Ileum (tissue), 1 donor: ENCODE measurements around the genes NPIPA1 and RRN3.

DNA sequence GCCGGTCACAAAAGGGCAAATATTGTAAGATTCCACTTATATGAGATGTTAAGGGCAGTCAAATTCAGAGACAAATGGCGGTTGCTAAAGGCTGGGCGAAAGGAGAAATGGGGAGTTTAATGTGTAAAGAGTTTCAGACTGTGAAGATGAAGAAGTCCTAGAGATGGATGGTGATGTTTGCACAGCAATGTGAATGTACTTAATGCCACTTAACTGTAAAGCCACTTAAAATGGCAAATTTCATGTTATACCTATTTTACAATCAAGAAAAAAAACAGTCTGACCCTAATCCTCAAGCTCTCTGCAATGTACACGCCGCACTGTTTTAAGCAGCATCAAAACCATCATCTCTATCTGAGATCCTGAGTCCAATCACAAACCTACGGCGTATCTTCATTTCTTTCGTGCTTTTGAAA lies 1.0 kb downstream of the PARN start:
- PRO-cap, result no peak

DNA sequence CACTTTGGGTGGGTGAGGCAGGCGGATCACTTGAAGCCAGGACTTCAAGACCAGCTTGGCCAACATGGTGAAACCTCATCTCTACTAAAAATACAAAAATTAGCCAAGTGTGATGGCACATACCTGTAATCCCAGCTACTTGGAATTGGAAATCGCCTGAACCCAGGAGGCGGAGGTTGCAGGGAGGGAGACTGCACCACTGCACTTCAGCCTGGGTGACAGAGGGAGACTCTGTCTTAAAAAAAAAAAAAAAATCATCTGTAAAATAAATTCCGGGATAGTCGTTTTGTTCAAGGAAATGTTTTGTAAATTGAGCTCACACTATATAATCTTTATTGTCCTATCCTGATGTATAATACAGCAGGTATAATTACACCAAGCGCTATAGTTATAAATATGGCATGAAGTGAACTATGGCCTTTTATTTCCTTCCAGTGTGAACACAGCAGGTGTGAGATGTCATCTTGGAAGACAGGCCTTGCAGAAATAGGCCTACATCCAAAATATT lies 25.5 kb downstream of the PLA2G10 start:
- PRO-cap, result no peak

- PRO-cap, result no peak
Observed at GRCh38 chr16:14937135-14937621, at the start of gene NPIPA1. TSS of gene NPIPA1 (plus strand) at chr16:14937443.

GRCh38 chr16:14976390-14976608 lies 1.5 kb downstream of the PDXDC1 start:
- PRO-cap, result no peak

- PRO-cap, result no peak
Observed at GRCh38 chr16:14988023-14988813, 13.4 kb downstream of the PDXDC1 start.

DNA sequence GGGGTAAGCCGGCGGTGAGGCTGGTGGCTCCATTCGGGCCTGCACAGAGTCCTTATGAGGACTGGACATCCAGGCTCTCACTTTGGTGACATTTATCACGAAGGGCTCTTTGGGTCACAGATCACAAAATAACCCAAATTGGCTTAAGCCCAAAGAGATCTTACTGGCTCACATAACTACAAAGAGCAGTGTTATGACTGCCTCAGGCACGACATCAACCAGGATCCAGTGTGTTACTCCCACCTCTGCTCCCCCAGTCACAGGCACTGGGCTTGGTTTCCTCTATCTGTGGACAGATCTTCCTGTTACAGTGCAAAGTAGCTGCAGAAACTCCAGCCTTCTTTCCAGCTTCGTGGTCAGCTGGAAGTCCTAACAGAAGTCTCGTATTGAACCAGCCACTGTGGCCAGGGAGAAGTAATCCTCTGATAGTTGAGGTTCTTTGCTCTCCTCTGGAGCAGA lies 39.6 kb downstream of the NTAN1 start:
- PRO-cap, result no peak

DNA sequence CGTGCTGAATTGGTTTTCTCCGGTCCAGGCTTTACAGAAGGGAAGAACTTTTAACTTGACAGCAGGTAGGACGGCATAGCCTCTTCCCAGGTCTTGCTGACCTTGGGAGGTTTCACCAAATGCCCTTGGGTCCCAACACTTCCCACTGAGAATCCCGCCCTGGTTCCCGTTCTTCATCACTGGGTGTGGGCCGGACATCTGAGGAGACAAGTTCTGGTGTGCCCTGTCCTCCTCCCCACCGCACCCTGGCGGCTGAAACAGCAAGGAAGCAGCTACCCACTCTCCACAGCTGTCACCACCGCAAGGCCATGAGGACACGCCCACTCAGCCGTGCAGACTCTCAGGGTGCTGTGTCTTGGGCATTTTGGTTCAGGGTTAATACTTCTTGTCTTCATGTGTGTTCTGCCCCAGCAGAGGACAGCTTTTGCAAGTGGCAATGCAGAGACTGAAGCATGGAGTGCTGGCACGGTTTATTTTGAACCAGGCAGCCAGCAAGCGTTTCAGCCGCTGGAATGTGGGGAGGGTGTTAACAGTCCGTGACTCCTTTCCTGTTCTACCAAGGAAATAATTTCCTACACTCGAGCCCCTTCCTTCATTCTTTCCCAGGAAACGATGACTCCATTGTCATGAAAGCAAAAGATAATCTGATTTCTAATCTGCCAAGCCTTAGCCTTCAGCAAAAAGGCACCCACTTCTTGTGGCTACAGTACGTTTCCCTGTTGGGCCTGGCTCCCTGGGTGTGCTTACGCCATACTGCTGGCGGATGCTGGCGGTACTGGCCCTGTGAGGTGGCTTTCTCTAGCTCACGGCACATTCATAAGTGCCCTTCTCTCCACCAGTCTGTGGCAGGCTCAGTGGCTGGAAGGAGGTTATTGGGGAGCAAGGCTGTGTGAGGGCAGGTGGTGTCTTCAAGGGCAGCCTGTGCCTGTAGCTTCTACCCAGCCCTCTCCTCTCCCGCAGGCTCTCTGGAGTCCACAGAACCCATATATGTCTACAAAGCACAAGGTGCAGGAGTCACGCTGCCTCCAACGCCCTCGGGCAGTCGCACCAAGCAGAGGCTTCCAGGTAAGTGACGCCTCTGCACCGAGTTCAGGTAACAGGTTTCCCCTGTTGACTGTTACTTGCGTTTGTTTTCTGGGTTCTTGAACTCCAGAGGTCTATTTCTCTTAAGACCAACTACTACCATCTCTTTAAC lies 21.0 kb downstream of the NTAN1 start:
- PRO-cap, result no peak

DNA sequence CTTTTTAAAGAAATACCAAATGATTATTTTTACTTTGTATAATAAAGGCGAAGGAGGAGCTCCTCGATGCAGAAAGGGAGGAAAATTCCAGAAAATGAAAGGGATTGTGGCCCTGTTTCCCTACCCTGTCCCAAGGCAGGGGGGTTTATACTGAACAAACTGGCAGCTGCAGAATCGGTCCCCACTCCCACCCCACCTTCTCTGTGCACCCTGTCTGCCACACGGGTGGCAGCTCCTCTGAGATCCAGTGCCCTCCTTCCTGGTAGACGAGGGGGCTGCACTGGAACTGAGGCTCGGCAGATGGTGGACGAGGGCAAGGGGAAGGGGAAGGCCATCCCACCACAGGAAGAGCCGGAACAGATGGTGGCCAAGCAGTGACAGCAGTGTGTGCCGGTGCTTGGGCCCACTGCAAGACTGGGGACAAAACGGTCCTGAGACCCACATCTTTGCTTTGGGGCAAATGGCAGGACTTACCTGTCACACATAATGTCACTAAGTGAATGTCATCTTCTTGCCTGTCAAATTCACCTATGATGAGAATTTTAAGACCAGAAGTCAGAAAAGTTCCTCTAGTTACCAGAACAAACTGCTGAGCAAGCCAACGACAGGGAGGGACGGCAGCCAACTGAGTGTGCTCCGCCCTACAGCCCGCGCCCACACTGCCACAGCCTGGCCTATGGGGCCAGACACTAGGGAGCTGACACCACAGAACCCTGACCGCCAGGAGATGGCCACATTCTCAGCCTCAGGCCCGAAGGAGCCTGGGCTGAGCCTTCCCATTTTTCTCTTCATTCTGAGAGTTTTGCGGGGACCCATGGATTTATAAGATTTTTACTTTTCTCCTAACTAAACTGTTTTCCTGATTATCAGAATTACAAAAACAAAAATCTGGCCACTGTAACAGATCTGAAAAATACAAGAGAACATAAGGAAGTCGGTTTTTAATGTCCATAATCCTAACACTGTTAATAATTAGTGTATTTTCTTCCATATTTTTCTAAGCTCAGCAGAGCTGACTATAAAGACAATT lies 14.4 kb downstream of the NTAN1 start:
- PRO-cap, result no peak

DNA sequence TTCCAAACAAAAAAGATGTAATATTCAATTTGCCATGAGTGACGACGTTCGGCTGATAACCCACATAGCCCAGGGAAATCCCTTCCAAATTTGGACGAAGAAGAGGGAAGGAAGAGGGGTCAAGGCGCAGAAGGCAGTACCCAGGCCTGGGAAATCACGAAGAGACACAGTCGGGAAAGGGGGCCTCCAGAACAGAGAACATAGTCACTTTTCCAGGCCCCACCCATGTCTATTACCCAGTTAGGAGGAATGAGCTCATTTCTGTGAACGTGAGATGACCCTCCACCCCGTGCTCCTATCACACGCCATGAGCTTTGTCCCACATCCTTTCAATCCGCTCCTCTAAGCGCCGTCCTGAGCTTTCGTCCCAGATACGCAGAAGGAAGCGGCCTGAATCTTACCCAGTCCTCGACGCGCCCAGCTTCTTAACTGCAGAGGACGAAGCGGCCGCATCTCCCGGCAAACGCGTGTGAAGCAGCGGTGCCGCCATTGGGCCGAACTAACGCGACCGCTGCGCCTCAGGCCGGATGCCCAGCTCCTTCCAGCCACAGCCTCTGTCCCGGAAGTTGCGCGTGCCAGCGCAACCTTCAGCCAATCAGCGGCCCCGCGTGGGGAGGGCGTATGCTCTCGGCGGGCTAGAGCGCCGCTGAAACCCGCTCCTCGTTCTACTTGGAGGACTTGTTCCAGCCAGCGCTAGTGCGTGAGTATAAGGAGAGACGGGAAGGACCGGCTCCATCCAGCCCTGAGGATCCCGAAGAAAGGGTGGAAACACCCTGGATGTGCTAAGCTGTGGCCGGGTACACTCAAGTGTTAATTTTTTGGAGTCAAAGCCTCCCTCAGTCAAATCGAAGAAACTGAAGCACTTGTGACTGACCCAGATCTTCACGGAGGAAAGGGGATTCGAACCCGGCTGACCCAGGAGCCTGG lies at the start of gene RRN3:
RRN3 (minus strand) TSS at position 529 of the 927 bp plus-strand sequence.
- PRO-cap, result unidirectional peak, plus-strand start at position 709 of the sequence

GRCh38 chr16:15140865-15141579 lies 47.0 kb upstream of the RRN3 start:
- PRO-cap, result no peak

GRCh38 chr16:15154544-15155602 lies 60.8 kb upstream of the RRN3 start:
- PRO-cap, result unidirectional peak, minus-strand start at chr16:15154811; unidirectional peak, minus-strand start at chr16:15154896

- PRO-cap, result no peak
Observed at GRCh38 chr16:15396358-15396776, 813 bp downstream of the MPV17L start.

GRCh38 chr16:15501988-15502900 lies 67.9 kb downstream of the BMERB1 start:
- PRO-cap, result no peak

- PRO-cap, result no peak
Observed at GRCh38 chr16:15641901-15642930, 738 bp downstream of the MARF1 start.

DNA sequence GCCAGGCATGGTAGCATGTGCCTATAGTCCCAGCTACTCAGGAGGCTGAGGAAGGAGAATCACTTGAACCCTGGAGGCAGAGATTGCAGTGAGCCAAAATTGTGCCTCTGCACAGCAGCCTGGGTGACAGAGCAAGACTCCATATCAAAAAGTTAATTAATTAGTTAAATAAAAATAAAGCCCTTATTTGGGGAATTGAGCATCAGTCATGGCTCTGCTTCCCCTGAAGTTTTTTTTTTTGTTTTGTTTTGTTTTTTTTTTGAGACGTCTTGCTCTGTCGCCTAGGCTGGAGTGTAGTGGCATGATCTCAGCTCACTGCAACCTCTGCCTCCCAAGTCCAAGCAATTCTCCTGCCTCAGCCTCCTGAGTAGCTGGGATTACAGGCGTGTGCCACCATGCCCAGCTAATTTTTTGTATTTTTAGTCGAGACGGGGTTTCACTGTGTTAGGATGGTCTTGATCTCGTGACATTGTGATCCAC lies 47.6 kb downstream of the NDE1 start:
- PRO-cap, result unidirectional peak, minus-strand start at position 238 of the sequence

DNA sequence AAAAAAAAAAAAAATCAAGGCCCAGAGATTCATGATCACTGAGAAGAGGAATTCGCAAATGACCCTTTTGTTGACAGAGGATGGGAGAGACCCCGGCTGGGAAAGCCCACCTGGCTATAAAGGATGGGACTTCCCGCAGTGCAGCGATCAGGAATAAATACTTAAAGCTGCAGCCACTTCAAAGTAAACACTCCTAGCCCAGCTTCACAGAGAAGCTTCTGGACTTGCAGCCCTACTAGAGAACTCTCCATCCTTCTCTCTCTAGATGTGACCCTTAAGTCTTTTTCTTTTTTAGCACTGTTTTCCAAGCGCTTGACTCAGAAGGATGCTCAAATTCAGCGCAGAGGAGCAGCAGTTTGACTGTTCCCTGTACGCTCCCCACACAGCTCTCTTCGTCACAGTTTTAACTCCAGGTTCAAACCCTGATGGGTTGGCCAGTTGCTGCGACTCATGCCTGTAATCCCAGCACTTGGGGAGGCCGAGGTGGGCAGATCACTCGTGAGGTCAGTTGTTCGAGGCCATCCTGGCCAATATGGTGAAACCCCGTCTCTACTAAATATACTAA lies 56.0 kb downstream of the NDE1 start:
- PRO-cap, result no peak

DNA sequence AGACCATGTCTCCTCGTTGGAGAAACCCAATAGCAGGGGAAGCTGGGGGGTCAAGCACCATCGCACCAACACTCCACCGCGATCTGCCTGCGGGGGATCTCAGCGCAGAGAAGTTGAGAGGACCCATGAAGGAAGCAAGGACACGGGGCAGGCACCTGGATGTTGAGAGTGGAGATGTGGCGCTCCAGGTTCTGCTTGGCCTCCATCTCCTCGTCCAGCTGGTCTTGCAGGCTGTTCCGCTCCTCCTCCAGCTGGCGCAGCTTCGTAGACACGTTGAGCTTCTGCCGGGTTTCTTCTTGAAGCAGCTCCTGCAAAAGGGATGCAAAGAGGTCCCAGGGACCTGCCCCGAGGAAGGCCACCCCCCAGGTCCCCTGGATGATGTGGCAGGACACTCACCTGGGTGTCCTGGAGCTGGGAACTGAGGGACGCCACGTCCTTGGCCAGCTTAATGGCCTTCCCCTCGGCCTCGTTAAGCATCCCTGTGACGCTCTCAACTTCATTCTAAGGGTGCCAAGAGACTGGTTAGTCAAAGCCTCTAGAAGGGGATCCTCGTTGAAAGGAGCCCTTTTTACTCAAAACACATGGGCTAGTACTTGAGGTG lies 74.5 kb downstream of the NDE1 start:
- PRO-cap, result no peak

DNA sequence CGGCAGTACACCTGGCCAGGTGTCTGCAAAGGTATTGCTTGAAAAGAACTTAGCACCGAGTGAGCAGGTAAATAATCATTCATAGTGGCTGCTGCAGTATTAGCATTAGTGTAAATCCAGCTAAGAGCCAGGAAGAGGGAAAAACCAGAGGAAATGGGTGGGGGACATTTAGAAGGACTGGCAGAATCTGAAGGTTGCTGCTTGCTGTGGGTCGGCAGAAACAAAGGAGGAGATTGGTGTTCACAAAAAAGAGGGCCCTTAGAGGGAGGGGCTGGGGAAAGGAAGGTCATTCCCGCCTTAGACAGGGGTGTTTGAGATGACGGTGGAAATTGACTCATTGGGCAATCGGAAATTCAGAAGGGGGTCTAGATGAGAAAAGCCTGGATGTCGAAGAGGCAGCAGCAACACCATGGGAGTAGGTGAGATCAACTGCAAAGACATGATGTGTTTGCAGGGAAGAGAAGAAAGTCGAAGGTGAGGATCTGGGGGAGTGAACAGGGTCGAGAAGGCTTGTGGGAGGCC lies 86.8 kb downstream of the NDE1 start:
- PRO-cap, result no peak

DNA sequence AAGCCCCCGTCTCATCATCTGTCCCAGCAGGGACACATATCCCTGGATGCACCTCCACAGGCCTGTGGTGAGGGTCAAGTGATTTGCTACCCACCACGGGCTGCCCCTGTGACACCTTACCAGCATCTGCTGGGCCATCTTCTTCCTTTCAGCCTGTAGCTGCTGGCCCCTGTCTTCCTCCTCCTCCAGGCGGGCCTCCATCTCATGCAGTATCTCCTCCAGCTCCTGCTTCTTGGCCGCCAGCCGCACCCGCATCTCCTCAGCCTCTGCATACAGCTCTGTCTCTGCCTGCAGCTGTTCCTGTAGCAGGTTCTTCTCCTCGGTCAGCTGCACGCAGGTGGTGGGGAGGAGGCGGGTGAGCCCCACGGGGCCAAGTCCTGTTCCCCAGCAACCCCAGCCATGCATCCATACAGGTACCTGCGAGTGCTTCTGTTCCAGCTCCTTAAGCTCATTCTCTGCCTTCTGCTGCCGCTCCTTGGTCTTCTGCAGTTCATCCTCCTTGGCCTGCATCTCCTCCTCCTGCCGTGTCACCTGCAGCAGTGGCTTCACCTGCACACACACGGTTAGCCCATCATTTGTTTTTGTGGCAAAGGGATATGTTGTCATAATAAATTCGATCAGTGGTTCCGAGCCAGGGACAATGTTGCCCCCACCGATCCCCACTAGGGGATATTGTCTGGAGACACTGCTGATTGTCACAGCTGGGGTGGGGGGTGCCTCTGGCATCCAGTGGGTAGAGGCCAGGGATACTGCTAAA lies 91.5 kb downstream of the NDE1 start:
- PRO-cap, result no peak

- PRO-cap, result no peak
Observed at GRCh38 chr16:15747526-15747925, 97.5 kb downstream of the NDE1 start.